Measurements from ENCODE around the genes TBXT and UNC93A.

DNA sequence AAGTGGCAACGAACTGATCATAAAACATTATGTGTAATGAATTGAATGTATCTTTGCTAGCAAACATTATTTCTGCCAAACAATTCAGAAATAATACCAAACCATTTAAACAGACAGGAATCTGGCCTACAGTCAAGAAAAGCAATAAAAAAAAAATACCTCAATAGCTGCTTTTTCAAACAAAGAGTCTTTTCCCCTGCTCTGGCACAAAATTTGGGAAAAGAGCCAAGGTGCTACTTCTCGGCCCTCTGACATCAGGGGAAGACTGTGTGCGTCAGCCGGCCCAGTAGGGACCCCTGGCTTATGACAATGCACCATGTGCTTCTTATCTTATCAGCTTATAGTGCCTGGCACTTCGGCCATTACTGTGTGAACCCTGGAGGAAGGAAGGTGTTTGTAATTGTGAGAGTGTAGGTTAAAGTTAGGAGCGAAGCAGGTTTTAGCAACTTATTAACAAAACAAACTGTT, 89.4 kb downstream of the PDE10A start:
- PRO-cap: no peak
- RRBS: no CpG with 5 or more reads among the region's 6 CpGs

- PRO-cap: no peak
- RRBS: no CpG with 5 or more reads among the region's 6 CpGs
Measured at GRCh38 chr6:165876582-165877124, 213.6 kb upstream of the PDE10A start.

DNA sequence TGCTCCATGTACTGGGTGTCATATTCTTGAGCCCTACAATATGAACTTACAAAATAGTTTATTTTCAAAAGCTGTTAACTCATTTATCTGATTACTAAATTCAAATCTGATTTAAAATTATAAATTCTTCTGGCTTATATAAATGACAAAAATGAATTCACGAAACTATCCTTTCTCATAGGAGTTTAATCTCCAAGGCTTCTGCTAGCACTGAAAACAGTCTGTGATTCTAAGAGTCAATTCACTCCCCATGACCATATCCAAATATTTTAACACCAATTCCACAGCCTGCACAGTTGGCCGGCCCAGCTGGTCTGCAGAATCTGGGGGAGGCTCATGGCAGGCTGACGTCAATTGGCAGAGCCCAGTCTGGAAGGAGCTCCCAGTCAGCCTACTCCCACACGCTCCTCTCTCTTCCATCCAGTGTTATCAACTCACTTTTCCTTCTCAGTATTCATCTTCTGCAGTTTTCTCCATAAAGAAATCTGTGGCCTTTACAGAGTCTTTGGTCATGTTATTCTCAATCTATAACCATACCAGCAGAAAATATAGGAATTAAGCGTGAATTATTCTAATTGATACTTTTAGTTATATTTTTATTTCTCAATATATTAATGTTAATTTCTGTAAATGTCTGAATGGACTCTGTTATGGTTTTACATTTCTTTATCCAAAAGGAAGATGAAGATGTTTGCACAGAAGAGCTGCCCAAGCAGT, 111.0 kb downstream of the TBXT start:
- PRO-cap: no peak
- RRBS: no CpG with 5 or more reads among the region's 5 CpGs

DNA sequence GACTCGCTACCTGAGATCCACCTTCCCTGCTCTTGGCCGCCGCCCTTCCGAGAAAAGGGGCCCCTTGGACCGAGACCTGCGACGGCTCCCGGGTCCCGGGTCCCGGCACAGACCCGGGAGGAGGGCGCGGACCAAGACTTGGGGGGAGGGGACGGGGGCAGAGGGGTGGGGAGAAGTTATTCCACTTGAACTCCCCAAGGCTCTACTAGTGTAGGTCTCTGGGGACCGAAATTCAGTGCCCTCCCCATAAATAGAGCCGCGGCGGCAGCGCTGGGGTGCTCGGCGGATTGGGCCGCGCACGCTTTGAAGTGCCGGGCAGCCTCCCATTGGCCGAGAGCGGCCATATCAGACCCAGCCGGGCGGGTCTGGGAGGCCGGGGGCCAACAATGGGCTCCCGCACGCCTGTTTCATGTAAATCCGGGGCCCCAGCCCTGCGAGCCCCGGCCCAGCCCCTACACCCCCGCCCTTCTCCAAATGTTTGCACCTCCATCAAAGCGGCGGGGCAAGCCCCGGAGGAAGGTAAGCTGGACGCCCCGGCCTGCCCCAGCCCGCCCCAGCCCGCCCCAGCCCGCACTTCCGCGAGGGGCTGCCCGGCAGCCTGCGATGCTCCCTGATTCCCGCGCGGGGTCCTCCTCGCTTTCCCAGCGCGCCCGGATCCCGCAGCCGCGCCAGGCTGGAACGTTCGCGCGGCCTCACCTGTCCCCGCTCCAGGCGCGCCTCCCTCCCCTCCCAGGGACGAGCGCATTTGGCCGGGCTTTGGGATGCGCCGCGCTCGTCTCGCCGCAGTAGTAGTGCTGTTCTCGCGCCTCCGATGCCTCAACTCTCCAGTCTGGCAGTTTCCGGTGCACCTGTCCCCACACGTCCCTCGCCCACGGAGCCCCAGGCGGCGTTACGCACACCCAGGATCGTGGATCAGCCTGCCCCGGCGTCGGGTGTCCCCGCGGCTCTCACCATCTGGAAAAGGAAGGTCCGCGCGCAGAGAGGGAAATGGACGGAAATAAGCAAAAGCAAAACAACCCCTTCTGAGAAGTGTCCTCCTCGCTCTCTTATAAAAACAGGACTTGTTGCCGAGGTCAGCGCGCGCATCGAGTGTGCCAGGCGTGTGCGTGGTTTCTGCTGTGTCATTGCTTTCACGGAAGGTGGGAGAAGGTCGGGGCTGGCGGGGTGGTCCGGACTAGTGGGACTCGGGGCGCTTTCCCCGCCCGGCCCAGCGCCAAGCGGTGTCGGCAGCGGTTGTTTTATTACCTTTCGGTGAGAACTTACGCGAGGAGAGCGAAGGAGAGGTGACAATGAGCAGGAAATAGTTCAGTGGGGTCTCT, at the start of gene TBXT:
TBXT (minus strand) TSS at position 220 of the 1,319 bp plus-strand sequence.
- PRO-cap: no peak
- RRBS: 3% methylated on average over 54 of the region's 118 CpGs

GRCh38 chr6:166342264-166342436, 195 bp downstream of the SFT2D1 start:
- PRO-cap: no peak
- RRBS: no CpG with 5 or more reads among the region's 15 CpGs

GRCh38 chr6:166418860-166419118, 36.0 kb upstream of the MPC1 start:
- PRO-cap: no peak
- RRBS: no CpG with 5 or more reads among the region's 5 CpGs

GRCh38 chr6:166575196-166575571, 11.3 kb downstream of the RAMACL start:
- PRO-cap: no peak
- RRBS: no CpG with 5 or more reads among the region's 11 CpGs

DNA sequence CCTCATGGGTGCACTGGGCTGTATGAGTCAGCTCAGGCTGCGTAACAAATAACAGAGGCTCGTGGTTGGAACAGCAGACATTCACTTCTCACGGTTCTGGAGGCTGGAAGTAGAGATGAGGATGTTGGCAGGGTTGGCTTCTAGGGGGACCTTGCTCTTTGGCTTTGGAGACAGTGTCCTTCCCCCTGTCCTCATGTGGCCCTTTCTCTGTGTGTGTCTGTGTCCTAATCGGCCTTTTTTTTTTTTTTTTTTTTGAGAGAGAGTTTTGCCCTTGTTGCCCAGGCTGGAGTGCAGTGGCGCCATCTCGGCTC, 117.8 kb upstream of the RPS6KA2 start:
- PRO-cap: no peak
- RRBS: no CpG with 5 or more reads among the region's 6 CpGs

DNA sequence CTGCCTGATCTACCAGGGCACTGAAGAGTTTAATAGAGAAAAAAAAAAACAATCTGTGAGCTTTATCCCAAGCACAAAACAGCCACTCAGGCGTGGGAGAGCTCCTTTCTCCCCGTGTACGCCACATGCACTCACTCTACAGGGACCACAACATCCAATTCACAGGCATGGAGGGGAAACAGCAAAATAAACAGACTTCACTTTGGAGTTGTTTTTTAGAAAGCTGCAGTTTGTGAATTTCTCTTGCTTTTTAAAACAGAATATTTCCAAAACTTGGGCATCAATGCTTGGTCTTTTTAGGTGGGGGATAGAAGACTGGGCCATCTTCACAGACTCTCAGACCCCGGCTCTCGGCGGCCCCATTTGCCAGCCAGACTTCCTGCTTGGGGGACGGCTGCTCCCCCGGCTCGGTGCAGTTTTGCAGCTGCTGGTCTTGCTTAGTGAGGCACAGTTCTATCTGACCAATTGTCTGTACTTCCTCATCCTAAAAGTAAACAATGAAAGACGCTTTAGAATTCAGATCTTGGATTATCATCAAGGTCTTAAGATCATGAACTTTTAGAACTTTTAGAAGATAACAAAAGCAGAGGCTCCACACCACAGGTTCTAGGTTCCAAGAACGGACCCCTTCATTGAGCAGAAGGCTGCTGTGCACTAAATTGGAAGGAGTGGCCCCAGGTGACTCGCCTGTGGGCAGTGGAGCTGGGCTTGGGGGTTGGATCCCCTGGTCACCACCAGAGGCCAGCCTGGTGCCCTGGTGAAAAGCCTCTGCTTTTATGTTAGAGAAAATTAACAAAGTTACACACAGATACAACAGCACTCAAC, 26.8 kb downstream of the RNASET2 start:
- PRO-cap: no peak
- RRBS: 55% methylated on average over 2 of the region's 12 CpGs

DNA sequence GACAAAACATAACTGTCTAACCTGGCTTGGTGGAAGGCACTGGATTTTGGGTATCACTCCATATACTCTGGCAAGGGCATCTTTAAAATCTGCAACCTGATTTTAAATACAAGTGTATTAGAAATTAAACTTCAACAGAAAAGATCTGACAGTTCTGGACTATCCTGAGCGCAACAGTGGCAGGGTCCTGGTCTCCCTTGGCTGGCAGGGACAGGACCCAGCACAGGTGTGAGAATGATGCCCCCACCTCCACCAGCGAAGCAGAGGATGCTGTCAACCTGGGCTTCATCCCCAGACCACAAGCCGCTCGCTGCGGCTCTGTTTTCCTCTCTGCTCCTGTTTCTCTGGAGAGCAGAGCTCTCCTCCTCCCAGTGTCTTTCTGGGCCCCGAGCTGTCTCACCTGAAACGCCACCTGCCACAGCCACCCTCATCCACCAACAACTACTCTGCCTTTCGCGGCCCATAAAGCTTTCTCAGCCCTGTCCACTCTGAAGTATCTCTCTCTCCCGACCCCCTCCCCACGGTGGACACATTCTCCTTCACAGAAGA, 25.3 kb downstream of the RNASET2 start:
- PRO-cap: no peak
- RRBS: no CpG with 5 or more reads among the region's 11 CpGs

- PRO-cap: no peak
- RRBS: no CpG with 5 or more reads among the region's 11 CpGs
Measured at GRCh38 chr6:166998535-166998629, 815 bp upstream of the CEP43 start.

- PRO-cap: no peak
- RRBS: no CpG with 5 or more reads among the region's 4 CpGs
Measured at GRCh38 chr6:167030377-167030674, 31.1 kb downstream of the CEP43 start.

- PRO-cap: no peak
- RRBS: no CpG with 5 or more reads among the region's 18 CpGs
Measured at GRCh38 chr6:167092487-167093207, 30.2 kb upstream of the CCR6 start.

DNA sequence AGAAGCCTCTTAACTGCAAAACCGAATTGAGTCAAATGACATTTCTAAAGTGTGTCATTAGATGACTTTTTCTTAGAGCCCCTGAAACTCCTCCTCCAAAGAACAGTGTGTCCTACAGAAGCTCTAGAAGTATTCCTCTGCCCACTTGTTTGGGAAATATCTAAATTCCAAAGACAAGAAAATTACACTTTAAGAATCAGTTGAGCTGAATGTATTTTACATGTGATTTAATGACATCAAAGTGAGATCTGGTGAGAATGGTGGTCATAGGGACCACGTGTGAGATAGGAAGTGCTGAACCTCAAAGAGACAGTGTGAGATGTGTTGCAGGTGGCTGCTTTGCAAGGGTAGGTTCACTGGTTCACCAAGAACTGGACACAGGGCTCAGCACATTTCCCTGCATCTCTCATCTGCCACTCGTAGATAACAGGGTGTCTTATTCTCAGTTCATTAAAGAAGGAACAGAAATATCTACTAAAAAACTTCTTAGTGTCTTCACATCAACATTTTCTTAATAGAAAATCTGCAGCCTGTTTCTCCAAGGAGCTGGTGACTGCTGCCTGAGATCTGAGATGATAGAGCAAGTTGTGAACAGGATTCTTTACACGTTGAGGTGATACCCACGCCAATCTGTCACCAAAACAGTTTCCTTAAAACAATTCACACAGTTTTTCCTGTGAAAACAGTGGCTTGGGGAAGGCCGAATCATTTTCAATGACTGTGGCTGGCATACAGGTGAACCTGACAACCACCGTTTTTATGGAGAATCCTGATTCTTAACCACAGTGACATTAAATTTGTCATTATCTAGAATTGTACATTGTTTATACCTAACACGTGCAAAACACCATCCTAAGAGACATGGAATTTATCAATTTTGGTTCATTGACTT, 7.2 kb downstream of the CCR6 start:
- PRO-cap: no peak
- RRBS: no CpG with 5 or more reads among the region's 8 CpGs

GRCh38 chr6:167290936-167291629, at the start of gene UNC93A:
Gene UNC93A (plus strand): TSS chr6:167291315.
- PRO-cap: no peak
- RRBS: no CpG with 5 or more reads among the region's 7 CpGs

- PRO-cap: no peak
- RRBS: no CpG with 5 or more reads among the region's 3 CpGs
Measured at GRCh38 chr6:167291630-167291926, 463 bp downstream of the UNC93A start.

DNA sequence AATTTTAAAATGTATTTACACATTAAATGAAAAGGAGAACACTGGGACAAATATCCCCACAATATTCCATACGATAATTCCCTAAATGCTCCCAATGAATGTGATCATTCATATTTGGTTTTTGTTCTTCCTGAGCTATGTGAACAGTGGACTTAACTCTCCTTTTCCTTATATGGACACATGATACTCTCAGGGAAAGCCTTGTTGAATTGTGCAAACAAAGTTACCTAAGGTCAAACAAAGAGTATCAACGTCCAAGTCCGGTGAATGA, 14.7 kb upstream of the TTLL2 start:
- PRO-cap: no peak
- RRBS: no CpG with 5 or more reads among the region's 3 CpGs

DNA sequence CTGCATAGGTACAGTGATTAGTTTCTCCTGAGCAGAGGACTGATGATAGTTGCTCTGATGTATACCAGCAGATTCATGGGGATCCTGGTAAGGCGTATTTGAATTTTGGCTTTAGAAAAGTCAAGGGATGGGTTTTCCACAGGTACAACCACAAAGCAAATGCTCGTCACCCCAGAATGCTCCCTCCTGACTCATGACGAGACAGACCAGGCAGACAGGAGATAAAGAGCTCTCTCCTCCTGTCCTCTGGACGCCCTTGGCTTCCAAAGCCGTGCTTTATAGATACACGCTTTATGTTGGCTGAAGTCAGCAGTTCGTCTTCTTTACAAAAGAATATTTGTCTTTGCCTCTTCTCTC, 166.8 kb downstream of the TTLL2 start:
- PRO-cap: no peak
- RRBS: no CpG with 5 or more reads among the region's 7 CpGs

DNA sequence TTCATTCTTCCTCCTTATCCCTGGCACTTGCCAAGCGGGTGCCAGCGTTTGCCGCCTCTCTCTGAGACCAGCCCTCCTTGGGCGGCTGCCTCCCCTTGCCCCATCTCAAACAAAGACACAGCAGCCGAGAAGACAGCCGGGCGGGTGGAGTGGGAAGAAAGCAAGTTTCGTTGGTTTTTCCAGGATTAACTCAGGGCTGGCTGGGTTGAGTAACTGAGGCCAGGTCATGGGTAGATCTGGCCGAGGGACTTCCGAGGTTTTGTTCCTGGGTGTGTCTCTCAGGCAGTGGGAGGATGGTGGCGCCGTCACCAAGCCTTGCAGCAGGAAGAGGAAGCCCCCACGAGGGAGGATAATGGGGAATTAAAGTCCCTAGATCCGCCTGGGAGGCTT, 167.2 kb downstream of the TTLL2 start:
- PRO-cap: no peak
- RRBS: no CpG with 5 or more reads among the region's 14 CpGs

- PRO-cap: no peak
- RRBS: no CpG with 5 or more reads among the region's 8 CpGs
Measured at GRCh38 chr6:167495486-167495864, 170.6 kb downstream of the TTLL2 start.